ENCODE data around the gene SEPTIN9.

DNA sequence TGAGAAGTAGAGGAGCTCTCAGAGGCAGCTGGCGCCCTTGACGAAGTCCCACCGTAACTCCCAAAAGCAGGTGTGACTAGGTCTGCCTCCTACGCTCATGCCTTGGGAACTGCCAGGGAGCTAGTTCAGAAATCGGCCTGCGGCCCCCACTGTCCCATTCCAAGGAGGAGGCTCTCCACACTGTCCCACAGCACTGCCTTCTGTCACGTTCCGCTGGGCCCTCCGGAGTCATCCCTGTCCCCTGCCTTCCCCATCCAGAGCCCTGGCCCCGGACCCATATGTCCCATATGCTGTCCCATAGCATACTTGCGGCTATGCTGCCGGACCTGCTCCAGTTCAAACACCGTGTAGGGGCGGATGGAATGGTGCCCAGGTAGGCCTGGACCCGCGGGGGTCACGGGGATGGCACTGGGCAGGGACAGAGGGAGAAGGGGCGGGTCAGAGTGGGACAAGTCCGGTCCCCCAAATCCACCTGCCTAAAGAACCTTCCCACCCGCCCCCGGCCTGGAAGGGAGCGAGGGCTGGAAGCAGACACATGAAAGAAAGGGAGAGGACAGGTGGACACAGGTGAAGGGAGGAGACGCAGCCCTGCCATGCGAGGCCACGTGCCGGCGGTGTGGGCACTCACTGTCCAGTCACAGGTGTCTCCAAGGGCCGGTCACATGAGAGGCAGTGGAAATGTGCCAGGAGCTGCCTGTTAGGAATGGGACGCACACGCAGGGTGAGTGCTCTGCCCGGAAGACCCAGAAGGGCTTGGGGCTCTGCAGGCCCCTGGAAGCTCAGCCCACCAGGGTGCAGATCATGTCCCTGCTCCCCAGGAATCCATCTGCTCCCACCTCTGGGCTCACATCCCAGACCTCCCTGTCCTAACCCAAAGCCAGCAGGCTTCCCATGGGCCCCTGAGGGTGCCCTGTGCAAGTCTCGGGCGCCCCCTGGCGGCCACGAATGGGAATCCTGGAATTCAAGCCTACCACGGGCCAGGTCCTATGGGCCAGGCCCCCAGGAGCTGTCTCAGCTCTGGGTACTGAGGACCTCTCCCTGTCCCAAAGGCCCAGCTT lies 13.9 kb downstream of the UBALD2 start:
- PRO-cap, 2 experiments = peak in 1 of 2 experiments; most common plus-strand start position 686 of the sequence (in 1)
- RAMPAGE, long total RNA, 5 experiments = no peak in any of the 5 experiments

DNA sequence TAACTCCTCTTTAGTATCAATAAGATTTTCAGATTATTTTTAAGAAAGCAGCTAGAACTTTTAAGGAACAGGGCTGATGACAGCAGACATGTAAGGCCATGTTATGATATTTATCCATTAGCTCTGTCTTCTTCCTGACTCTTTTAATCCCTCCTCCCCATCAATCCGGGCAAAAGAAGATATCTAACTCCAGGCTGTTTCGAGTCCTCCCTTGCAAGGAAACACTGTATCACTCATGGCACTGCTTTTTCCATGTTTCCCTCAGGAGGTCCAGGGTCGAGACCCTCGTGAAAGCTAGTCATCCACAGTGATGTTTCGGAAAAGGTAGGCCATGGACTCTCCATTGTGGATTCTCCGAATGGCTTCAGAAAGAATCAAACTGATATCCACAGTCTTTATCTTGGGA lies 3.2 kb upstream of the QRICH2 start:
- PRO-cap, 2 experiments = no peak in any of the 2 experiments
- RAMPAGE, long total RNA, 5 experiments = no peak in any of the 5 experiments

DNA sequence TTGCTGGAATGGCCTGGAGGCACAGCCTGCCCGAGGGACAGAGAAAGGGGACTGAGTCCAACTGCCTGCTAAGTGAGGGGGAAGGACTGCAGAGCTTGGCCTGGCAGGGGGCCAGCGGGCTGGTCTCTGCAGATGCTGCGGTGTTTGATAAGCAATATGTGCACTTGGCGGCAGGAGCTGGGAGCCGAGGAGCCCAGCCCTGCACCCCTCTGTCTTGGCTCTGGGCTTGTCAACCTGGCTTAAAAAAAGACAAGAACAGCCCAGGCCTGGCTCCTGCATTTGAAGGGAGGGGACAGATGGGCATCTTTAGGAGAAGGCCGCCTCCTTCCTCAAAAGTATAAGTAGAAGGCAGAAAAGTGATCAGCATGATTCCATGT lies 30.2 kb downstream of the SPHK1 start:
- PRO-cap, 2 experiments = peak in 1 of 2 experiments; most common plus-strand start position 159 of the sequence (in 1); most common minus-strand start position 53 of the sequence (in 1)
- RAMPAGE, long total RNA, 5 experiments = no peak in any of the 5 experiments

GRCh38 chr17:76446427-76447602 lies 6.1 kb downstream of the UBE2O start:
- PRO-cap, 2 experiments = peak in 2 of 2 experiments; most common plus-strand start chr17:76446821 (in 1)
- RAMPAGE, long total RNA, 5 experiments = no peak in any of the 5 experiments

DNA sequence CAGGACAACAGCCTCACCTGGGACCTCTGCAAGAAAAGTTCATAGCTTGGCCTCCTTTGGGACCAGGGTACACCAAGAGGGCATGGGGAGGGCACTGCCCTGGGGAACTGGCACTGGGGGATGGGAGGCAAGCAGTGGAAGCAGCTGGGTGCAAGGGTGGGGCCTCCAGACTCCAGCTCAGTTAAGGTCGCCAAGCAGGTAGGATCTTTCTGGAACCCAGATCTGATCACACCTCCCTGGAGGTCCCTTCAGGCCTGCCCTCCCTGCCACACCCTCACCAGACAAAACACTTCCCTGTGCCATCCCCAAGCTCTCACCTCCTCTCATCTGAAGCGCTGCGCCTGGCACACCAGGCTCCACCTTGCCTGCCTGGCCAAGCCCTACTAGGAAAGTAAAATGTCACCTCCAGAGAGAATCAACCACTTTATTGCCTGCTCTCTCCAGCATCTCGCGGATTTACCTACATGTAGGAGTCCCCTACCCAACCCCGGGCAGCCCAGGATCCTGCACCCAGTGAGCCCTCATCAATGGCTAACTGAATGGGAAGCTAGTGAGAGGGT lies 10.7 kb downstream of the RHBDF2 start:
- PRO-cap, 2 experiments = no peak in any of the 2 experiments
- RAMPAGE, long total RNA, 5 experiments = no peak in any of the 5 experiments

DNA sequence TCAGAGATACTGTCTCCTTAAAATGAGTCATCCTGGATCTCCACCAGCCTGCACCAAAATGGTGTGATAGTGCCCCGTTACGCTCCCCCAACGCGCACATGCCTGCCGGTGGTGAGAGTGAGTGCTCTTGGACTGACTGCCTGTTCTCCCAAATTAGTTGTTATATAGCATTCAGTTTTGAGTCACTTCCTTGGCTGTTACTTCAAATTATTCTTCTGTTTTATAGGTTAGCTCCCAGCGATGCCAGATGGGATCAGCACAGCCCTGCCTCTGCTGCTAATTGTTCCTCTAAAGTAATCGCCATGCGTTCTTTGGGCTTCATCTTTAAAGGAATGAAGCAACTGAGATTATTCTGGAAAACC lies 22.8 kb downstream of the ST6GALNAC2 start:
- PRO-cap, 2 experiments = no peak in any of the 2 experiments
- RAMPAGE, long total RNA, 5 experiments = no peak in any of the 5 experiments

DNA sequence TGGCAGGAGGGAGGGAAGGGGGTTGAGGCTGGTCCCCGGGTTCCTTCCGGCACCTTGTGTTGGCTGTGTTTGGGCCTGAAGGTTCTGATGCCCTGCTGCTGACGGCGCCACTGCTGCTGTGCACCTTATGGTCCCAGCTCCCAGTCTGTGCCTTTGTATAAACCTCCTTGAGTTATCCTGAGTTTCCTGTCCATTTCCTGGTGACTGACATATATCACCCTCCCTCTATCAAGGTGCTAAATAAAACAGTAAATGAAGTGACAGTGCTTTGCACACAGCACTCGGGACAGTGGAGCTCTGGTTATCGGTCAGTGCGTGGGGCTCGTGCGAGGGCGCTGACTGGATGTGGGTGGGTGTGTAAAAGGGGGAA lies 17.4 kb downstream of the ST6GALNAC2 start:
- PRO-cap, 2 experiments = no peak in any of the 2 experiments
- RAMPAGE, long total RNA, 5 experiments = no peak in any of the 5 experiments

DNA sequence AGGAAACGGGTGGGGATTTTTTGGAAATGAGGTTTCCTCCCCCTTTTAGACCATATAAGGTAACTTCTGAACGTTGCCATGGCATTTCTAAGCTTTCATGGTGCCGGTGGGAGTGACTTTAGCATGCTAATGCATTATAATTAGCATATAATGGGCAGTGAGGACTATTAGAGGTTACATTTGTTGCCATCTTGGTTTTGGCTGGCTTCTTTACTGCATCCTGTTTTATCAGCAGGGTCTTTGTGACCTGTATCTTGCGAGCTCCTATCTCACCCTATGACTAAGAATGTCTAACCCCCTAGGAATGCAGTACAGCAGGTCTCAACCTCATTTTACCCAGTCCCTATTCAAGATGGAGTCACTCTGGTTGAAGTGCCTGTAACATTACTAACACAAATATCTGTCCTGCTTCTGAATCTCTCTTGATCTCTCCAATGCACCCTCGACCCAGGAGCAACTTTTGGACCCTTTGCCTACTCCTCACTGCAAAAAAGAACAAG lies 16.2 kb upstream of the ST6GALNAC2 start:
- PRO-cap, 2 experiments = no peak in any of the 2 experiments
- RAMPAGE, long total RNA, 5 experiments = no peak in any of the 5 experiments

DNA sequence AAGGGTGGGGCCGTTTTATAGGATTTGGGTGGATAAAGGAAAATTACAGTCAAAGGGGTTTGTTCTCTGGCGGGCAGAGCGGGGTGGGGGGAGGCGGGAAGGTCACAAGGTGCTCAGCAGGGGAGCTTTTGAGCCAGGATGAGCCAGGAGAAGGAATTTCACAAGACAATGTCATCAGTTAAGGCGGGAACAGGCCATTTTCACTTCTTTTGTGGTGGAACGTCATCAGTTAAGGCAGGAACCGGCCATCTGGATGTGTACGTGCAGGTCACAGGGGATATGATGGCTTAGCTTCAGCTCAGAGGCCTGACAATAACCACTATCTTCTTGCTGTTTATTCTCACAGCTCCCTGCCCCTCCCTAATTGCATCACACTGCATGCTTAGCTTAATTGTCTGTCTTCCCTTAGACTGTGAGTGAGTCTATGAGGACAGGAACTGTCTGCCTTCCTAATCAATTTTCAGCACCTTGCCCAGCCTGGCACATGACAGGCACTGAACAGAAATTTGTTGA lies 25.6 kb upstream of the ST6GALNAC2 start:
- PRO-cap, 2 experiments = no peak in any of the 2 experiments
- RAMPAGE, long total RNA, 5 experiments = no peak in any of the 5 experiments

DNA sequence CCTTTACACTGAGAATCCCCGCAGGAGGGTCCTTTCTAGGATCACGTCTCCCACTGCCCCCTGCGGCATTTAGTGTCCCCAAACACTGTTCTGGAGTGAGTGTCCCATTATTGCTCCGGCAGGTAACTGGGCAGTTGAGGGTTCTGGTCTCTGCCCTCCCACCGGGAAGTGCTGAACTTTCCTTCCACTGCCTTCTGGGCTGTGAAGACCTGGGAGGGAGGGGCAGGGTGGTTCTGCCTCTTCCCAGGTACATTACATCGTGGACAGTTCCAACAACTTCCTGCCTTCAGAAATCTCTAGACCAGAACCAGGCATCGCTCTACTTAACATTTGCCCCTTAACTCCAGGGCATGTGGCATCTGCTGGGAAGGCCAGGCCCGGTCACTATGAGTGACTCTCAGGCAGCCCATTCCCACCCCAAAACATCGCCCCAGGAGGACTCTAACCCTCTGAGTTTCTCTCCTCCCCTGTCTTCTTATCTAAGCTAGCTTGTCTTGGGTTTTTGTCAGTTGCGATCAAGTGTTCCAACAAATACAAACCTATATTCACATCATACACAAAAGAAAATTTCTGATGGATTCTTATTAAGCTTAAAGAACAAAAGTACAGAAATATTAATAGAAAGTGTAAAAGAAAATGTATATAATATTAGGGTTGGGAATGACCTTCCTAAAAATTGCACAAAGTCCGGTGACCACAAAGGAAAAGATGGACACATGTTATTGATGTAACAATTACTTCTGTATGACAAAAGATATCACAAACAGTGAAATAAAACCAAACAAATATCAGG lies 3.3 kb downstream of the ST6GALNAC1 start:
- PRO-cap, 2 experiments = no peak in any of the 2 experiments
- RAMPAGE, long total RNA, 5 experiments = no peak in any of the 5 experiments

DNA sequence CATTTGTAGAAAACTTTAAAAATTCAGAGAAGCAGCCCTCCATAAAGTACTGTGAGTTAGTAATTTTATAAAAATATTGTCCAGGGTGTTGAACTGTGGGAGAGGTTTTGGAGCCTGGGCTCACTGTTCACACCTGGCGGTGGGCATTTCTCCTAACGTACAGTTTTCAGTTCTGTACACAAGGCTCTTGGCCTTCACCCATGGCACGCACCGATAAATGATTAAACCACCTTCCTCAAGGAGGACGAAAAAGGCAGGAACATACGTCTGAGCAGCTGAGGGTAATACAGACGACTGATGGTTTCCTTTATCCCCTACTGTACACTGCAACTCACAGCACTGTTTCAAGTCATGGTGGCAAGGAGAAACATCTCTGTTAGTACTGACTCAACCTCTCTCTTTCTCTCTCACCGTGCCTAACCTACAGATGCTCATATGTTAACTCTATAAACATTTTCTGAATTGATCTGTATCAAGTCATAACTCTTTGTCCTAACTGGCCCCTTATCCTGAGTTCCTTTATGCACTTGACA lies 1.5 kb upstream of the ST6GALNAC1 start:
- PRO-cap, 2 experiments = no peak in any of the 2 experiments
- RAMPAGE, long total RNA, 5 experiments = no peak in any of the 5 experiments

GRCh38 chr17:76701647-76702034 lies 9.1 kb downstream of the MXRA7 start:
- PRO-cap, 2 experiments = peak in 1 of 2 experiments; most common minus-strand start chr17:76701823 (in 1)
- RAMPAGE, long total RNA, 5 experiments = no peak in any of the 5 experiments

- PRO-cap, 2 experiments = no peak in any of the 2 experiments
- RAMPAGE, long total RNA, 5 experiments = no peak in any of the 5 experiments
Measured at GRCh38 chr17:76756860-76757327, 19.0 kb downstream of the MFSD11 start.

GRCh38 chr17:76885382-76885854 lies 17.2 kb downstream of the MGAT5B start:
- PRO-cap, 2 experiments = no peak in any of the 2 experiments
- RAMPAGE, long total RNA, 5 experiments = no peak in any of the 5 experiments

DNA sequence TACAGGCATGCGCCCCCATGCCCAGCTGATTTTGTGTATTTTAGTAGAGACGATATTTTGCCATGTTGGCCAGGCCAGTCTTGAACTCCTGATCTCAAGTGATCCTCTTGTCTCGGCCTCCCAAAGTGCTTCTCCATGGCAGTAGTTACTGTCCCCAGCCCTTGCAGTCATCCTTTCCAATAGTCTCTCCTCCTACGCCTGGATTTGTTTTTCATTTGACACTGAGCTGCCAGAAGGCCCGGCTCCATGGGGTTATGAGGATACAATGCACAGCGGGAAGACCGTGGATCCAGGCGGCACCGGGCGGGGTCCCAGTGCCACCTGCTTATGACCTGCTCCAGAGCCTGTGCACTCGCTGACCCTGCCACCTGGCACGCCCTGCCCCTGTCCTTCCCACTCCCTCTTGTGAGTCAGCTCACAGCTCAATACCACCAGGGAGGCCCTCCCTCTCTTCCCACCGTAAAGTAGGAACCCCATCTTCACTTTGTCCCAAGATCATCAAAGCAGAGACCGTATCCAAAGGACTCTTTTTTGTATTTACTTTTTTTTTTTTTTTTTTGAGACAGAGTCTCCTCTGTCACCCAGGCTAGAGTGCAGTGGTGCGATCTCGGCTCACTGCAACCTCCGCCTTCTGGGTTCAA lies 37.1 kb upstream of the SEC14L1 start:
- PRO-cap, 2 experiments = no peak in any of the 2 experiments
- RAMPAGE, long total RNA, 5 experiments = no peak in any of the 5 experiments

- PRO-cap, 2 experiments = peak in 1 of 2 experiments; most common plus-strand start chr17:77112140 (in 1); most common minus-strand start chr17:77112080 (in 1)
- RAMPAGE, long total RNA, 5 experiments = no peak in any of the 5 experiments
Measured at GRCh38 chr17:77111927-77112254, 28.9 kb upstream of the SEC14L1 start.

- PRO-cap, 2 experiments = no peak in any of the 2 experiments
- RAMPAGE, long total RNA, 5 experiments = no peak in any of the 5 experiments
Measured at GRCh38 chr17:77130802-77131353, 9.9 kb upstream of the SEC14L1 start.

DNA sequence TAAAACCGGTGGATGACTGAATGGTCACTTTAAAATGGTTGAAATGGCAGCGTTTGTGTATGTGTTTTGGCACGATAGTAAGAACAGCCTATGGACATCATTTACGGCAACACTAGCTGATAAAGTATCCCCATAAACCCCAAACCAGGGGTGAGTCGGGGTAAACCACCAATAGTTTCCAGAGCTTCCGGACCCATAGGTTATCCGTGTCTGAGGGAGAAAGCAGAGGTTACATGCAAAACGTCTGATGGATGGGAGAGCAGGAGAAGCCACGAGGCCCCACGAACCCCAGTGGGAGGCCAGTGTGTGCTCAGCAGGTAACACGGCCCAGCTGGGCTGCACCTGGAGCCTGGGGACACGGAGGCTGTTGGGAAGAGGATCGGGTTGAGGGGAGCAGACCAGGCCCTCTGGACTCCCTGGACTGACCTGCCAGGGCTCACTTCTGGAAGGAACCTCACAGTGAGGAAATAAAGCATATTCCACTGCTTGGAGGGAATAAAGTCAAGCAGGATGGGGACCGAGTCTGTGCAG lies 62.5 kb upstream of the SEPTIN9 start:
- PRO-cap, 2 experiments = no peak in any of the 2 experiments
- RAMPAGE, long total RNA, 5 experiments = no peak in any of the 5 experiments

GRCh38 chr17:77227150-77228134 lies 53.9 kb upstream of the SEPTIN9 start:
- PRO-cap, 2 experiments = peak in 2 of 2 experiments; most common plus-strand start chr17:77227868 (in 2); most common minus-strand start chr17:77227474 (in 1)
- RAMPAGE, long total RNA, 5 experiments = start-site peak on the minus strand in 3 of 5 experiments, at chr17:77227645-77227683 at its widest, 5 to 6 reads per replicate

DNA sequence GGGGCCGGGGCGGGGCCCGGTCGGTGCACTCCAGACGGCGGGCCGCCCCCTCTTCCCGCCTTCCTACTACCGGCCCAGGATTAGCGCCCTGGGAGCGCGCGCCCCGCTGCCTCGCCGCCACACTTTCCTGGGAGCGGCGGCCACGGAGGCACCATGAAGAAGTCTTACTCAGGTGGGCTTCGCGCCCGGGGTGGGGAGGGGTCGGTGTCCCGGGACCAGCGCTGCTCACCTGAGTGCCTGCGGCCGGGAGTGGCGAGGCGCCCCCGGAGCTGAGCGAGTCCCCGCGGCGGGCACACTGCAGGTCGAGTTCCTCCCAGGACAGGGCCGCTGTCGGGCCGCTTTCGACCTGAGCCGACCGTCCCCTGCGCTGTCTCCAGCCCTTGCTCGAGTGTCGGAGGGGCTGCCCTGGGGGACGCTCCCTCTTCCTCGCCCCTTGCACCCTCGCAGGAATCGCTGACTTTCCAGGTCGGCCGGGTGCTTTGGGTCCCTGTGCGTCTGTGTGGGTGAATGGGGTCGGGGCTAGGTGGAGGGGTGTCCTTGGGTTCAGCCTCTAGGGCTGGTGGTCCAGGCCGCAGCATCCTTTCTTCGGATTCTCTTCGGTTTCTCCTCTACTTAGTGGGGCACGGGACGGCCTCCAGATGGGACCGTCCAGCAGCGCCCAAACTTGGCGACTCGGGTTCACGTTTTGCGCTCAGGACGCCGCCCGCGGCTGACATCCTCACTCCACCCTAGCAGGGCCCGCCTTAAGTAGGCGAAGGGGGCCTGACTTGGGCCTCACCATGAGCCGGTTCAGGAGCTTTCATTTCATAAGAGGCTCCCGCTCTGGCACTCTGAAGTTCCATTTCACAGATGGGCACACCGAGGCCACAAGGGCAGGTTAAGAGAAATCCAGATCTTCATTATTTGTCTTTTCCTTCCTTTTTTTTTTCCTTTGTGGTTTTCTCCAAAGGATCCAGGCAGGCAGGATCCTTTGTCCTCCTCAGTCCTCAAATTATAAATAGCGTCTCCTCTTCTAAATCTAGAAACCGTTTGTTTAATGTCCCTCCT lies at the start of gene SEPTIN9:
TSS of gene SEPTIN9 (plus strand) at position 117 of the 1,047 bp plus-strand sequence.
- PRO-cap, 2 experiments = peak in 2 of 2 experiments; most common plus-strand start position 77 of the sequence (in 2); most common minus-strand start position 672 of the sequence (in 2)
- RAMPAGE, long total RNA, 5 experiments = start-site peak on the plus strand in 4 of 5 experiments, centred at positions 94 to 118 of the sequence, 48 to 209 reads per replicate

Data from thyroid gland (tissue), 7 donors.